ENCODE measurements around a stretch of chr2.

DNA sequence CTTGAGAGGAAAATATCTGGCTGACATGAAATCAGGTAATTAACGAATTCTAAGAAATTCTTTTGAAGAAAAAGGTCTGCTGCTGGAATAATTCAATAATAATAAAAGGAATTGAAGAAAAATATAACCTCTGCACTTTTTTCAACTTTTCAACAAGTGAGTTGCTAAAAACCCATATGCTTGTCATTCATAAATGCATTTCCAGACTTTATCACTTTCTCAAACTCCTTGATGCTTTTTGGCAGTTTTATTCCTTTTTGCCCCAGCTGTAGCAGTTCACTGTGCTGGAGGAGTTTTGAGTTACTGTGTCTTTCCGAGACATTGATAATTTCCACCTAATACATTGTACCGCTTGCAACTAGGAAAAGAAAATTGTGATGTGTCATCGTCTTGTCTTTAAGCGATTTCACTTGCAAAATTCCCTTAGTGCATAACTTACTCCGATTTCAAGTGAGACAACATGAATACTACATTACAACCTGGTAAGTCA, 340.7 kb upstream of the KYNU start:
- PRO-cap = no peak

- PRO-cap = no peak
Measured at GRCh38 chr2:142868127-142868760, 9.2 kb upstream of the KYNU start.

GRCh38 chr2:143177088-143177645, 47.9 kb downstream of the ARHGAP15 start:
- PRO-cap = no peak

DNA sequence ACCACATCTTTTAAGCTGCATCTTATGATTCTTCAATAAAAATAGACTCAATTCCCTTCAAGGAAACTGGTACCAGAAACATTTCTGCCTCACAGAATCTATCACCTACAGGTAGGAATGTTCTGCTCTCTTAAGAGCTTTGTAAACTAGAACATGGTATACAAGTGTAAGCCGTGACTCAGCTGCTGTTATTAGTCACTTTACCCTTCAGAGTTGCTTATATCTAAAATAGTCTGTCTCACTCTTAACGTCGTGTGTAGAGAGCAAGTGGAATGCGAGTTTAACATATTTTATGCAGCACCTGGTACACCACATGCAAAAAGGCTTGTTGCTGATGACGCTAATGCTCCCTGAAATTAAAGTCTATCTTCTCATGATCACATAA, 232.6 kb downstream of the GTDC1 start:
- PRO-cap = no peak

- PRO-cap = no peak
Measured at GRCh38 chr2:144413901-144415325, 82.1 kb upstream of the GTDC1 start.

- PRO-cap = no peak
Measured at GRCh38 chr2:144448366-144449526, 71.2 kb downstream of the ZEB2 start.

DNA sequence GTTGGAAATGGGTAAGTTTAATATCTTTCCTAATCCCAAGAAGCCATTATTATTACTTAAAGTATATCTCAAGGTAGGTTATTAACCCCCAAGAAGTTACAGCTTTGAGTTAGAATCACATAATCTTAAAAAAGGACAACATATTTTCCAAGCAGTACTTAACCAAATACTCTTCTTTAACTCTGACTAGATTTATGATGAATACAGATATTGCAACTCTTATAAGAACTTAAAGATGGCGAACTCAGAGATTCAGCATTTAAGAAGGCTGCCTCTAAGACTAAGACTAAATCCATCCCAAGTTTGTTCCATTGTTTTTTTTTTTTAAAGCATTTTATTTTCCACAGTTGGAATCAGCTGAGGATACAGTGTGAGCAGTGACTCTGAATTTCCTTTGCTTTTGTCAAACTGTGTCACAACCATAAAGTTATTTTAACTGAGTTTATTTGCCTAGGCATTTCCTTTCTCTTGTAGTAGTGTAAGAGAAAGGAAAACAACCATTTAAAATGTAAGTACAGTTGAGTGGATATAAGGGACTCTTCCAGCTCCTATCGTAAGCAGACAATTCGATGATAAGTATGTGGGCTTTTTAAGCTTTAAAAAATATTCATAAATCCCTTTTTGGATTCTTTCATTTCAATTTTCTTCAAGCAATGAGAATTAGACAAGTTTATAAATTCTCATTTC, 64.0 kb downstream of the ZEB2 start:
- PRO-cap = no peak

- PRO-cap = no peak
Measured at GRCh38 chr2:144467242-144468146, 52.4 kb downstream of the ZEB2 start.

DNA sequence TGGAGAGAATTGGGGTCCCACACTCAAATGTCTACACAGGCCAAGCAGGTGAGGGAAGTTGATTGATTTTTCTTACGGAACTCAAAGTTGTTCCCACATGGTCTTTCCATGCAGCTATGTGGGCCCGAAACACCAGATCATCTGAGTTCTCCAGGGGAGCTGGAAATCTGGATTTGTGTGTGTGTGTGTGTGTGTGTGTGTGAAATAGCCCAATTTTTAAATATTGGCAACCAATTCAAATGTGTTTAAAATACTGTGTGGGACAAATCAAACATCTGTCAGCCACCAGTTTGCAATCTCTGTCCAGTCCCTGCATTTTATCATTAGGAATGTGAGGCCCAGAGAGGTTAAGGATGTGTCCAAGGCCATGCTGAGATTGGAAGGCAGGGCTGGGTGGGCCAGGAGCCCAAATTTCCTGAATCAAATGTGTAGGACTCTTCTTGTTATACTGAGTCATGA, 35.9 kb downstream of the ZEB2 start:
- PRO-cap = no peak

DNA sequence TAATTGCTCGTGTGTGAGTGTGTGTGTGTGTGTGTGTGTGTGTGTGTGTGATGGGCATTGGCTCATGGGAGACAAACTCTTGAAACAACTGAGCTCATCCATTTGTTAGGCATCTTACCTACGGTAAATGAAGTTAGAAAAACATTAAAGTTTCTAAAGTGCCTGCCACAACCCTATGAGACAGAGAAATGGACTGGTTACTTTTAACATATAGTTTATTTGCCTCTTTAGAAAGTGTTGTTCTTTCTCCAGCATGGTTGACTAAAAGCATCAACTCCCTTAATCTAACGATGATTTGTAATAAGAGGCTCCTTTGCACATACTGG, 31.3 kb downstream of the ZEB2 start:
- PRO-cap = no peak

GRCh38 chr2:144505103-144506069, 14.5 kb downstream of the ZEB2 start:
- PRO-cap = no peak

DNA sequence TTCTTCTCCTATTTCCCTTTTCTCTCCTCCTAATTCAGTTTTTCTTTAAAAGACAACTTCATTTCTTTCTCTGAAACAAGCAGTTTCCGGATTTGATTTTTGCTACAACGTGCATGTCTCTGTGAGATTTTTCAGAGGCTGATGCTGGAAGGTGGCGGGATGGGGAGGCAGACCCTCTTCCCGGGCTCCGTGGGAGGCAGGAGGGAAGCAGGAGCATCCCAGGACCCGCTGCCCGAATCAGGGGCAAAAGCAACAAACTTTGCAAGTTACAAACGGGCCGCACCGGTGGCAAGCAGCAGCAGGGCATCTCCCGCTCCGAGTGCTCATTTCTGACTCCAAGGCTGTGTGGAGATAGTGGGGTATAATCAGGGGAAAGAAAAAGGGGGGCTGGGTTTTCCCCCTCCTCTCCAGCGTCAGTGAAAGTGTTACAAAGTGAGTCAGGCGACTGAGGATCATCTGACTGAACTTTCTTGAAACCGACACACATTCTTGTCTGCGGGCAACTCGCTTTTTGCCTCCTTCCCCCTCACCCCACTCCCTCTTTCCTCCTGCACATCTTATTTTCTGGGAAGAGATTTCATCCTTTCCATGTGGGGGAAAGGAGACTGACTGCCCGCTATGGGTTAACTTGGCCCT, 6.3 kb downstream of the ZEB2 start:
- PRO-cap = no peak

GRCh38 chr2:144518665-144518973, 1.3 kb downstream of the ZEB2 start:
- PRO-cap = no peak

GRCh38 chr2:144522621-144523216, 2.8 kb upstream of the ZEB2 start:
- PRO-cap = unidirectional peak, plus-strand start at chr2:144523021

GRCh38 chr2:144597369-144597896, 77.5 kb upstream of the ZEB2 start:
- PRO-cap = no peak

DNA sequence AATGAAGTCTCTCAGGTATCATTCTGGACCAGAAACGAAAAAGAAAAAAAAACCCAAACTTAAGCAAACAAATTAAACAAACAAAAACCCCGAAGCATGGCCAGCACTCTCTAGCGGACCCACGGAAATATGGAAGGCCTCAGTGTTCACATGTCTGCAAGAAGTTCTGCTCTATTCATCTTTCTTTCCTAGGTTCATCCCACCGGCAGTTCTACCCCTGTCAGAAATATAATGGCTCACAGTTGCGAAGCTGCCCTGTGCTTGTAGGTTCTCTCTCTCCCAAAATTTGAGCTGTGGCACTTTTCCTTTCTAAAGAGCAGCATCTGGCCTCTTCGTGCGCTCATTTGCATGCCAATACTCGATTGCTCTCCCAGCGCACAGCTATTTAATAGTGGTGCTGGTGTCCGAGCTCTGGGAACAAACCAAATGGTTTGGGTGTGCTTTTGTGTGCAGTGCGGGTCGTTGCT, 129.0 kb upstream of the ZEB2 start:
- PRO-cap = no peak

DNA sequence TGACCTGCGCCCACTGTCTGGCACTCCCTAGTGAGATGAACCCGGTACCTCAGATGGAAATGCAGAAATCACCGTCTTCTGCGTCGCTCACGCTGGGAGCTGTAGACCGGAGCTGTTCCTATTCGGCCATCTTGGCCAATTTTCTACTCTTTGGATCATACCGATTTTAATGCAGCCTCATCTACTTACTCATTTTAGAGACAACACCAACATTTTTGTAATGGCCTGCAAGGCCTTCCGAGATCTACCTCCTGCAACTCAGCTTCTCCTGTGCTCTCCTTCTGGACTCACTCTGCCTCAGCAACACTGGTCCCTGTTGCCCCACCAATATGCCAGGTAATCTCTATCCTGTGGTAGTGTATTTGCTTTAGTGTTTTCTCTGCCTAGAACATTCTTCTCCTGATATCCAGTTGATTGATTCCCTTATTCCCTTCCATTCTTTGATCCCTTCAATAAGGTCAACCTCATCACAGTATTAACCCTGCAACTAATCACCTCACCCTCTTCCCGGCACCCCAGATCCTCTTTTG, 383.6 kb upstream of the ZEB2 start:
- PRO-cap = no peak

DNA sequence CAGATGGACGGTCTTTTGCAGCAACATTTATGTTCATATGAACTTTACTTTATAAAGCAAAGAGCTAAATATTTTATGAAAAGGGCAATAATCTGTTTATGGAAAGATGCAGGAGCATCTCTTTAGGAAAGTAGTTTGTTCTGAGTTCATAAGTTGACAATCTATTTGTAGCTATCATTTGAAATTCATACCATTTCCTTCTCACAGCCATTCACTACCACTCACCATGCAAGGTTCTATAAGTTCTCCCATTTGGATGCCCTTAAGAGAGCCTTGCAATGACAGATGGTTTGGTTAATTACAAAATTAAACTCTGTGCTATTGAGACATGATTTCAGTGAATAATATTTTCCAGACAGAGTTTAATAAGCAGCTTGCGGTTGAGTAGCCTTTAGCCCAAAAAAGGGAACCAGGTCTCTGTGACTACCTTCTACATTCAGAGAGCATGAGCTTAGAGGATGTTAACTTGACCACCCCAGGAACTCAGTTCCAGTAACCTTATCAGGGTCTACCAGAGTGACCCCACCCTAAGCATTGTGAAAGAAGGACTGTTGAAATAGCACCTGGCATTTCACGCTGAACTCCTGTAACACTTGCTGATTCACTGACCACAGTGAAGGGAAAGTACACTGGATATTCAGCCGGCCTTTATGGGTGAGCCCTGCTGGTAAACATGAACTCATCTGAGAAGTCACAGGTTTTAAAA, 1173.0 kb upstream of the ZEB2 start:
- PRO-cap = no peak

DNA sequence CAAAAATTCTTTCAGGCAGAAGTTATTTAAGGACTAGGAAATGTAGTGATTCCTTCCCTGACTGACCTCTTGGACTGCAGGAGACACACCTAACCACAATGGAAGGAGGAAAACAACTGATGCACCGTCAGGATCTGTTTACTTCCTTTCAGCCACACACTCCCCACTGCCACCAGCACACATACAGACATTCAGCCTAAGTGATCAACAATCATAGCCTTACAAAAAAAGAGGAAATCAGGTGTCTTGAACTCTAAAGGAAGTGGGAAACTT, 213.6 kb upstream of the ACVR2A start:
- PRO-cap = no peak

DNA sequence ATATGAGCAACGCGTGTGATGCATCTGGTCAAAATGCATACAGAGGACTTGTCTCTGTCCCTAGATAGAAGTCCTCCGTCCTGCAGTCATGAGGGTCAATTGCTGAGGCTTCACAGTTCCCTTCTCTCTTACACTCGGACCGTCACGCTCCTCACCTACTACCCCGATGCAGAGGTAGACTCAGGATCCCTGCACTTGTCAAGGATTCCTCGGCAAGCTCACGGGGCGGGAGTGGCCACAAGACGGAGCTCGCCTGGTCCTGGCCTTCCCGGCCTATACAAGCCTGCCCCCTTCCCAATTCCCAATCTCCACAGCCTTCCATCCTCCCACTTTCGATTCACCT, 355 bp downstream of the ORC4 start:
- PRO-cap = no peak